Metastatic Breast Carcinoma in the Ovary (tissue), 3 donors: ENCODE measurements around a stretch of chr10.

GRCh38 chr10:3137136-3137760 is 35.3 kb downstream of the PITRM1 start:
- PRO-cap, 3 experiments = peak in 1 of 3 experiments; most common plus-strand start chr10:3137443 (in 1); most common minus-strand start chr10:3137499 (in 1)

GRCh38 chr10:3171954-3172616 is 497 bp downstream of the PITRM1 start:
- PRO-cap, 3 experiments = peak in 3 of 3 experiments; most common plus-strand start chr10:3172274 (in 3); most common minus-strand start chr10:3172176 (in 1)

DNA sequence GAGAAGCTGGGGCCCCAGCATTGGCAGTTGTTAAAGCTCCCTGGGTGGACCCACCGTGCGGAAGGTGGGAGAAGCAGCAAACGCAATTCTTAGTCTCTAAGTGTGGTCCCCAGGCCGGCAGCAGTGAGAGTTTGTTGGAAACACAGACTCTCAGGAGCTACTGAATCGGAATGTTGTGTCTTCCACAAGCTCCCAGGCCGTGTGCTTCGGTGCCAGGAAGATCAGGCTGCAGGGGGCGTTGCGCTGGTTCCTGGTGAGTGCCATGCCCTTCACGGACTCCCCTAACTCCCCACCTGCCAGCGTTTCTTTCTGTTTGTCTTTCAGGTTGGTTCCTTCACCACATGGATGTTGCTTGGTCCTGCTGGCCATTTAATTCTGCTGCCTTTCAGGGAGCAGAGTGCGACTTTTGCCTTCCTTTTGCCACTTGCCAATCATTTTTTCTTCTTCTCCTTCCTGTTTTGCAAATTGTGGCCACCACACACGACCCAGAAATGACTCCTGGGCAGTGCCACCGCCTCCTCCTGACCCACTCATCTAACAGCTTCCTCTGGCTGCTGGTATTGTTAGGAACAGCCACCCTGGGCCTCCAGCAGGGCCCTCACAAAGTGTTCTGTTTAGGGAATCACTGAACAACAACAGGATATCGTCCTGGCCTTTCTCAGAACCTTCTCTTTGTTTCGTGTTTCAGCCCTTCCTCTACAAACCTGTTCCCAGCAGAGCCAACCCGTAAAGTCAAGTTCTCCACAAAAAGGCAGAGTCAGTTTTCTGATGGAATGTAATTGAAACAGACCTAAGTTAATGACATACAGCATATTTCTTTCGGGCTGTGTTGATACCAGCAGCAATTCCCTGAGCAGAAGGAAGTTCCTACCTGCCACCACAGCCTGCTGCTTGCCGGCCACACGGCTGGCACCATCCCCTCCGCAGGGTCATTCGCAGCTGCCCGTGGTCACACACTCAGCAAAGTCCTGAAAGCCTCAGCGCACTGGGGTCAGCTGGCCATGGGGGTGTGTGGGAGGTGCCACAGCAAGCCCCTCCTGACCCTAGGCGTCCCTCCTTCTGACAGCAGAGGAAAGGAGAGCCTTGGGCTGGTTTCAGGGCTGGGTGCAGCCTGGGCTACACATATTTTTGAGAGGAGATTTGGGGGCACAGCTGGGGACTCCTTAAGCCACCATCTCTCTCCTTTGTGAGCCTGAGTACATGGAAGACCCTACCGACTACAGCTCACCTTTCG is 91.6 kb upstream of the PITRM1 start:
- PRO-cap, 3 experiments = no peak in any of the 3 experiments

DNA sequence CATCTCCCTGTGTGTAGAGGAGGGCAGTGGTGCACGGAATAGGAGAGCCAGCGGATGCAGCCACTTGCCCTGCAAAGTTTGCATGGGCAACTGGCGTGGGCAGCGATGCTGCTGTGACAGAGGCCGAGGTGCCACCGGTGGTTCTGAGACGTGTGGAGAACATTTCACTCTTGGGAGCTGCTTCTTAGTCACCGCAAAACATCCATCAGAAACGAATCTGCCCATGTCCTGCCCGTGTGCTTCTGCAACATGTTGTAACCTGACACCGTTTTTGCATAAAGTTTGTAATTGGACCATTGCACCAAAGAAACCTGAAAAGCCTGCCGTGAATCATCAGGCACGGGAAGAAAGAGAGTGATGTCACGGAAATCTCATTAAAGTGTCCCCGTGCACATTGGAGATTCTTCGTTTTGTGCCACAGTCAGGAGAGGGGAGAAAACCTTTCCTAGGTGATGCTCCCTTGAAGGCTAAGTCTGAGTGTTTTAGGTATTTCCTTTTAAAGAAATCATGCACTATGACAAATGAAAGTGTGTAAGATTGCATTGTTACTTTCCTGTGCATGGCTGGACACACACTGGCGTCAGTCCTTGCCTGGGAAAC is 302.7 kb downstream of the KLF6 start:
- PRO-cap, 3 experiments = peak in 3 of 3 experiments; most common plus-strand start position 408 of the sequence (in 2); most common minus-strand start position 219 of the sequence (in 3)

DNA sequence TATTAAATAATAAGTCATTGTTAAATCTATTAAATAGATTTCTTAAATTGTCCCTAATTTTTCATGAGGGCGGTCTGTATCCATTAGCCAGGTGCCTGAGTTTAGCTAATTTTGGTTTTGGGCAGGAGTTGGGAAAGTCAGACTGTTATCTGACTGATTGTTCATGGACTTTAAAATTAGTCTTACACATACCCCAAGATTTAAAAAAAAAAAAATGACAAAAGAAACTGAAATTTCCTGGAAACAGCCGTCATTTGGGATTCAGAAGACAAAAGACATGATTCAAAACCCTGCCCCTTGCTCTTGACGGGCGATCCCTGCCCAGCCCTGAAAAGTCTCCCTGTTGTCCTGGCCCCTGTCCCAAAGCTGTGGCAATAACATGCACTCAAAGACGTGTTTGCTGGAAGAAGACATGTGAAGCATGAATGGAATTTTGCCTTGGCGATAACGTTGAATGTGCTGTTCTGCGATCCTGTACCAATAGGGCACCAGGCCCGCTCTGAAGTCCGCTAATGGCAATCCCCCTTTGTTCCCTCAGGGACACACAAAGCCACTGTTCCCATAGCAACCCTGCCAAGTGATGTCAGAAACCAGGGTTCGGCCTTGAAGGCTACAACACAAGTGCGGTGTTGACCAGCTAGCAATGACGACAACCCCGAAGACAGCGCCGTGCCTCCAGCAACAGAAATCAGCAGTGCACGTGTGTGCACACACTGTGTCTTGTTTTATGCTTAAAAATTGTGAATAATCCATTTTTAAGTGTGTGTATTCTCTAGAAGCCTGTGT is 284.7 kb downstream of the KLF6 start:
- PRO-cap, 3 experiments = peak in 1 of 3 experiments; most common plus-strand start position 646 of the sequence (in 1); most common minus-strand start position 350 of the sequence (in 1)

- PRO-cap, 3 experiments = no peak in any of the 3 experiments
These were observed 37.4 kb downstream of the KLF6 start for GRCh38 chr10:3747121-3748451.

- PRO-cap, 3 experiments = peak in 1 of 3 experiments; most common minus-strand start chr10:3776336 (in 1)
These were observed 8.7 kb downstream of the KLF6 start for GRCh38 chr10:3776314-3776654.

GRCh38 chr10:3807507-3807955 is 22.5 kb upstream of the KLF6 start:
- PRO-cap, 3 experiments = no peak in any of the 3 experiments

DNA sequence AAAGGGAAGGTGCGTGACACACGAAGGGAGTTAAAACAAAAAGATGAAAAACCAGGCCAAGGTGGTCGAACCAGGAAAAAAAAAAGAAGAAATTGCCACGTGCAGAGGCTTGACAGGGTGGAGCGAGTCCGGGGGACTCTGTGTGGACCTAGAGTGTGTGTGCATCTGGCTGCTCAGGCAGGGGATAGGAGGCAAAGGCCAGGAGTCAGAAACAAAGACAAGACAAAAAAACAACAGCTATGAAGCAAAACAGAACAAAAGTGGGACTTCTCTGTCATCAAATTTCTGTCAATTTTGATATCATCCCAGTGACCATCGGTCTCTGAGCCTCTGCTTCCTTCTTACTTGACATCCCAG is 206.9 kb upstream of the KLF6 start:
- PRO-cap, 3 experiments = no peak in any of the 3 experiments

DNA sequence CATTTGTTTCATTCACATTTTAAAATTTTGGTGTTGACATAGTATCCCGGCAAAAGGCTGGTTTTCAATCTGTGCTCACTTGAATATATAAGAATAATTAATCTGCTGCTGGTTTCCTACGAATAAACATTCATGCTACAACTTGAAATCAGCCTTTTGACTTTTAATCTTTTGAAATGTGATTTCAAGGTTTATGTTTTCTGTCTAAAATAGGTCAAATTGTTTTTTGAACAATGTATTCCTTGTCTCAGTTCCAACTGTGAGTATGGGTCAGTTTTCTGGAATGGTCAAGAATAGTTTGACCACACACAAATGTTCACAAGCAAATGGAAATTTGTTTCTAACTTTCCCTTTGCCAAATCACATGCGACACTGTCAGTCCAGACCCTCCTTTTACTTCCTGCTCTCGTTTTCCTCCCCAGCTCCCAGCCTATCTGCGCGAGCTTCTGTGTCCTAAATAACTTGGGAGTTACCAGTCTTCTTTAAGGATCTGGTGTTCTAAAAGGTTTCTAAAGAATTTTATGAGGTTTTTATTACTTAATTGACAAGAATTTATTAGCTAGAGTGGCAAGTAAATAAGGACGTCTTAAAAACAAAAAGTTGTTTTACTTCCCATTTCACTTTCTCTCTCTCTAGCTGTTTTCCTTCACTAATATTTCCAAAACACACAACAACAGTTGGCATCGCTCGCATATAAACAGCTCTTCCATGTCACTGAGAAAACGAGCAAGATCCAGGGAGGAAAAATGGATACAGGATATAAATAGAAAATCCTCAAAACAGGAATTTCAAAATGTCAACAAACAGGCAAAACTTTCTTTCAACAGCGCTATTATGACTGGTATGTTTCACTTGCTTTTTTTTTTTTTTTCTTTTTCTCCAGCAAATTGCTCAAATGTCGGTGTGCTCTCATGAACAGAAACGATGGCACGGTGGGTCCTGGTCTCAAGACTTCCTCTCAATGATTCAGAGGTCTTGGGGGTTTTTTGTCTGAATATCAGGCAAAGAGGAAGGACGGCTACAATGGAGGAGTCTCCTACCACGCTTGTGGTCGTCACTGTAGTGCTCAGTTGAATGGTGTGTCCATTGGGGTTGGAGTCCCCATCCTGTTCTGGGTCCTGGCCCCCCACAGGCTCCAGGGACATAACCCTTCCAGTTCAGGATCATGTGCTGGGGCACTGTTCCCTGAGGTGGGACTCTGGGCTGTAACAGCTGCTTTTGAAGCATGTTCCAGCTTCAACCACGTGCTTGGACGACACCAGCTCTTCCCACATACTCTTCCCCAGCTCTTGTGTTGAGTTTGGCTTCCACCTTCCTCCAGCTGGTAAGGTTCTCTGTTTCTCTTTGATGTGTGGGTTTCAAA is 266.3 kb upstream of the KLF6 start:
- PRO-cap, 3 experiments = peak in 2 of 3 experiments; most common plus-strand start position 378 of the sequence (in 1); most common minus-strand start position 436 of the sequence (in 1)

DNA sequence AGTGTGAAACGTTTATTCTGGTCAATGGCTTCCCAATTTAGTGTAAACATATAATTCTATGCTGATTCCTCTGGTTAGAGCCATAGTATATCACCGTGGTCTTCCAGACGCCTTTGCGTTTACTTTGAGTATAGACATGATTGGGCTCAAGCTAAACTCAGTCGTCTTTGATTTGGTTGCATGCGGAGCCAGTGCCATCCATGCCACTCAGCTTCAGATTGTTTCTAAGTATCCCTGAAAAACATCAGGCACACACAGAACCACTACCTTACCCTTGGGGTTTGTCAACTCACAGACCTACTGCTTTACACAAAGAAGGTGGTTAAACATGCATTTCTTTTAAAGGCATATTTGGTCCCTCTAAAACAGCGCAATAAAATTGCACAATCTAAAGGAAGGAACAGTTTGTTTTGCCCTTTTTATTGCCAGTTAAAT is 273.6 kb upstream of the KLF6 start:
- PRO-cap, 3 experiments = no peak in any of the 3 experiments

DNA sequence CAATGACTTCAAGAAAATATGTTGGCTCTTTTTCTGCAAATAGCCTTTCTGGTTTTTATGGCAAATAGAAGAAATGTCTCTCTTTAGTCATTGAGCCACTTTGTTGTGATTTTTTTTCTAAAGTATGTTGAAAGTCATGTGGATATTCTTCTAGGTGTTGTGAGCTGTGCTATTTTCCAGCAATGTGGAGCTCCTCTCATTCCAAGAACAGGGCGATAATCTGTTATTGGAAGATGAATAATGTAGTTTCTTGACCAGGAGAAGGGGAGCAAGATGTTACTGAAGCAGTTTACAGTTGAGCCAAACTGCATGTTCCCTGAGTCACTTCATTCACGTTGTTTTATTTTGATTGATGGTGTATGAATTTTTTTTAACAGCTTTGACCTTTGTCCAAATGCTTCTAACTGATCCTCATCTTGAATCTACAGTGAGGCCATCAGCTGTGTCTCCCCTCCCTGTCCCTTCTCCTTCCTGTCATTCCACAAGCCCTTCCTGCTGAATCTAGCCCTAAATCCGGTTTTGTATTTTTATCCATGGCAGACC is 277.0 kb upstream of the KLF6 start:
- PRO-cap, 3 experiments = no peak in any of the 3 experiments

DNA sequence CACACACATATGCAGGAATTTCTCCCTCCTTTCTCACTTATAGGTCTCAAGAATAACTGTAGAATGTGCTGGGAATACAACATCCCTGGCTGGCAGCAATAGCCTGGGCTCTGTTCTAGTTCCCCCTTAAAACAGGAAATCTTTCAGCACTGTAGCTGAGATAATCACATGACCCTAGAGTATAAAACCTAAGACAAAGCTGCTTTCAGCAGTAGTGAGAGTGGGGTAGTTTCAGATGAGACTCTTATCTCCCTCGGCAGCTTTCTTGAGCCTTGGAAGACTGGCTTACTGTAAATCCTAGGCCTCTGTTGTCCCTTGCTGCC is 137.4 kb upstream of the AKR1E2 start:
- PRO-cap, 3 experiments = peak in 1 of 3 experiments; most common plus-strand start position 211 of the sequence (in 1)

DNA sequence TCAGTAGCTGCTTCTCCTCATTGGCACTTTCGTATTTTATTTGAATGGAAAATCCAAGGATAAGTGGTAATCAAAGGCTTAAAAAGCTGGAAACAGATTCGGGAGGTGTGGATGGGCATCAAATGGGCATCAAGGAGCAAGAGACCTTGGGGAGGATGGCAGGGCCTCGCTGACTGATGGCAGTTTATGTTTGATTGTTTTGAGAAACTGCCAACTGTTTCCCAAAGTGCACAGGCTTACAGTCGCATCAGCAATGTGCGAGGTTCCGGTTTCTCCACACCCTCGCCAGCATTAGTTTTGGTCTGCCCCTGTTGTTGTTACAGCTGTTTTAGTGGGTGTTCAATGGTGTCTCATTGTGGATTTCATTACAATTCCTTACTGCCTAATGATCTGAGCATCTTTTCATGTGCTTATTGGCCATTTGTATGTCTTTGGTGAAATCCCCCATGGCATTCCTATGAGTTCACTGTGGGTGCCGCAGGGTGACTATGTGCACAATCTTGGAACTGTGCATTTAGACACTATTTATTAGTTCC is 24.4 kb downstream of the AKR1E2 start:
- PRO-cap, 3 experiments = no peak in any of the 3 experiments

DNA sequence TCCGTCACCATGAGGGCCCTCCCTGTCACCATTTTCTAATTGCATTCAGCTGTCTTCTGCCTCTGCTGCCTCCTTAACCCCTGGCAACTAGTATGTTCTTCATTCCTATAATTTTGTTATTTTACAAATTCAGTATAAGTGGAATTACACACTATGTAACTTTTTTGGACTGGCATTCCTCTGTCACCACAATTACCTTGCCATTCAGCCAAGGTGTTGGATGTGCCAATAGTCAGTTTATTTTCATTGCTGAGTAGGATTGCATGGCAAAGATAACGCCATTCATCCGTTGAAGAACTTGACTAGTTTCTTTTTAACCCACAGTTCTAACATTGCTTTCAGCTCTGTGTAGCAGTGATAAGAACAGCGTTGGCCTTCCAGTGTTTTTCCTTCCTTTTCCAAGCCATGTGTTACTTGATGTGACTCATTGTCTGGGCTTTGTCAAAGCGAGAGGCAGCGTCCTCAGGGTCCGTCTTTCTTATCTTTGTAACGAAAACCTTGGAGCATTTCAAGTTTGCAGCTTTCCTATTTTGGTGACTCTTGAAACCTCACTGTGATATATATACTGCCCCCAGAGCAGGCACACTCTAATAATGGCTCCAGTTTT is 41.5 kb downstream of the AKR1E2 start:
- PRO-cap, 3 experiments = no peak in any of the 3 experiments

DNA sequence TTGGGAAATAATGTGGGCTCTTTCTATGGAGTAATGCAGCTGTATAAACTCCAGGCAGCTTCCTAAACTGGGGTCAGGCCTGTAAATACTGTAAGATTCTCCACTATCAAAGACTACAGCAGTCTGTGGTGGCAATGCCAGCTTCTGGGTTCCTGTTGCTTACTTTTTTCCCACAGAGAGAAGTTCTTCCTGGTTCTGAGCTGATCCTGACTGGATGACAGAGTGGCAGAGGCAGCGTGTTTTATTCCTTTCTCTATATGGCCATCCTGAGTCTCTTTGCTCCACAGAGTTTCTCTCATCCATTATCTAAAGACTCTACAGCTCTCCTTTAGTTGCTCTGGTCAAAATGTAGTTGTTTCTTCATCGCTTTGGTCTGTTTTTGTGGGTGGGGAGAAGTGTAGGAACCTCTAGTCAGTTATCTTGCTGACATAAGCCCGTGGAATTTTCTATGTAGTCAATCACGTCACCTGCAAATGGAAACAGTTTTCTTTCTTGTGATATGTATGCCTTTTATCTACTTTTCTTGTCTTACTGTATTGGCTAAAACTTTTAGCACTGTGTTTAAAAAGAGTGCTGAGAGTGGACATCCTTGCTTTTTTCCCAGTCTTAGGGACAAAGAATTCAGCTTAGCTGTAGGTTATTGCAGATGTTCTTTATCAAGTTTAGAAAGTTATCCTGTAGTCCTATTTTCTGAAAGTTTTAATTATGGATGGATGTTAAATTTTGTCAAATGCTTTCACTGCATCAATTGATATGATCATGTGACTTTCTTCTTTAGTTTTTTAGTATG is 42.2 kb downstream of the AKR1E2 start:
- PRO-cap, 3 experiments = no peak in any of the 3 experiments

DNA sequence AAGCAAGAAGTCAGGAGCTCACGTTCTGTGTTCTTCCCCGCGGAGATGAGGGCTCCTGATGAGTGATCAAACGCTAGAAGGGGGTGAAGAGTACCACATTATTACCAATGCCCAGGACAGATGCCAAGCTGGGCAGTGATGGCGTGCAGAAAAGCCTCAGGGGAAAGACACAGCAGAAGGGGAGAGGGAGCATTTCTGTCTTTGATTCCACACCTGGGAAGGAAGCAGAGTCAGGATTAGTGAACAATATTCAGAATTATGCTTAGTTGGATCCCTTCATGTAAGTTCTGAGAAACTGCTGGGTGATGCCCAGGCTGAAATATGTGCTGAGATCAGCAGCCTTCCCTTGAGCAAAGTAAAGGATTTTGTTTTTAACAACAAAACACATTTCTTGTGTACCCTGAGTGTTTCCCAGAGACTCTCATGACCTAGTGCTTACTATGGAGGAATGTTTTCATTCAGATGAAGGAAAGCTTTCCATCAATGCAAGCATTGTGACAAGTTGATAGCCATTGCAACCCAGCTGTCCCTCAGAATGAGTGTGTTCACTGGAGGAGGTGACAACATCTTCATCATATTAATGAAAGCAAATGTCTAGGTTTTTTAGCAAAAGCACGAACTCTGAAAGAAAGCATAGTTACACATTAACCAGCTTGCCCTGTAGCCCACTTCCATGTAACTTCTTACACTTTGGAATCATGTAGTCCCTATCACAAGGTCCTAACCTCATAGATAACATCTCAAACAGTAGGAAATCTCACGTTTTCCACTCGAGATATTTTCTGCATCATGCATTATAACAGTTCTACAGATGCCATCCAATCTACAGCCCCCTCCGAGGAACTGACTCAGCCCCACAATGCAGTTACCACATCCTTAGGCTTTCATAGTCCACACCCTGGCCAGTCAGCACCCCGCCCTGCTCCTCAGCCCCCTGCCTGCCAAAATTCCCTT is 23.8 kb upstream of the AKR1C1 start:
- PRO-cap, 3 experiments = no peak in any of the 3 experiments

GRCh38 chr10:4983601-4984190 is 20.0 kb downstream of the AKR1C2 start:
- PRO-cap, 3 experiments = no peak in any of the 3 experiments

- PRO-cap, 3 experiments = no peak in any of the 3 experiments
These were observed 80.4 kb upstream of the UCN3 start for GRCh38 chr10:5284206-5285024.

GRCh38 chr10:5291549-5292967 is 72.7 kb upstream of the UCN3 start:
- PRO-cap, 3 experiments = peak in 1 of 3 experiments; most common plus-strand start chr10:5292027 (in 1); most common minus-strand start chr10:5291820 (in 1)